Measurements from ENCODE around the gene IL1B.

DNA sequence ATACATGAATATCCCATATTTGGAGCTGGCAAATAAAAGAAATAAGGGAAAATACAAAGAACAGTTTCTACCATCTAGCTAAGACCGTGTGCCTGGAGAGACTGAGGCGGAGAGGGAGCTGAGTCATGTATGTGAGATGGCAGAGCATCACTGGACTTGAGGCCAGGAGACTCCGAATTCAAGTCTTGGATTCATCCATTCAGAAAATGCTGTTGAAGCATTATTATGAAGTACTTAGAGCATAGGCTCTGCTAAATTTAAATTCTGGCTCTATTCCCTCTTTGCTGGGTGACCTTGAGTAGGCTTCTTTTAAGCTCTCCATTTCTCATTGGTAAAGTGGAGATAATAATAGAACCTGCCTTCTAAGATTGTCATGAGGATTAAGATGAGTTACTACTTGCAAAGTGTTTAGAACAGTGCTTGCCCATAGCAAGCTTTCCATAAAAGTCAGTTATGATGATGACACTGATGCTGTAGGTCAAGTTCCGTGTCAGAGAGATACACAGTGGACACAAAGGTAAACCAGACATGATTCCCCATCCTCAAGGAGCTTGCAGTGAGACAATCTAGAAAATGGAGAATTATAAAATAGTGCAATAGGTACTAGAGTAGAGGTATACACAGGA lies 34.6 kb downstream of the NPHP1 start:
- PRO-cap = no peak

DNA sequence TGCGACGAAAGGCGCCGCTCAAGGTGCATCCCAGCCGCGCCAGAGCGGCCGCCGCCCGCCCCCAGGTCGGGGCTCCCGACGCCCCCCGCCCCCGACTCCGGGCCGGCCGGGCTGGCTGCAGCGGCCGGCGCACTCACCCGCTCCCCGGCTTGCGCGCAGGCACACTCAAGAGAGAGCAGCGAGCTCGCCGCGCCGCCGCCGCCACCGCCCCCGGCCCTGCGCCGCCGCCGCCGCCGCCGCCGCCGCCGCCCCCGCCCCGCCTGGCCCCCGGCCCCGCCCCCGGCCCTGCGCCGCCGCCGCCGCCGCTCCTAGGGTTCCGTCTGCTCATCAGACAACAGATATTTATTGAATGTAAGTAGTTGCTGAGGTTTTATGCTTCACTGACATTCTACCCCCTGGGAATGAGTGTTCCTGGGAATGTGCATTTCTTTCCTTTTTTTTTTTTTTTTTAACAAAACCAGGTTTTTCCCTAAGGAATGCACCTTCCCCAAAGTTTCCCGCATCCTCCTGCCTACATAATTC lies 33.9 kb upstream of the RGPD6 start:
- PRO-cap = no peak

DNA sequence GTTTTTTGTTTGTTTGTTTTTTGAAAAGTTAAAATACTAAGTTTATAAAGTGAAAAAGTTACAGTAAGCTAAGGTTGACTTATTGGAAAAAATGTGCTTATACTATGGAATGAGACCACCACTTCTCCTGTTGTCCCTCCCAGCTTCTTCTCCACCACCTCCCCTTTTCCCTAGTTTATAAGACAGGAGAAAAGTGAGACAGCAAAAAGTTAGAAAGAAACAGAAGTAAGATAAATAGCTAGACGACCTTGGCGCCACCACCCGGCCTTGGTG lies 1.3 kb upstream of the BUB1 start:
- PRO-cap = unidirectional peak, minus-strand start at position 153 of the sequence

- PRO-cap = no peak
Observed at GRCh38 chr2:111207478-111208517, 87.1 kb downstream of the BCL2L11 start.

DNA sequence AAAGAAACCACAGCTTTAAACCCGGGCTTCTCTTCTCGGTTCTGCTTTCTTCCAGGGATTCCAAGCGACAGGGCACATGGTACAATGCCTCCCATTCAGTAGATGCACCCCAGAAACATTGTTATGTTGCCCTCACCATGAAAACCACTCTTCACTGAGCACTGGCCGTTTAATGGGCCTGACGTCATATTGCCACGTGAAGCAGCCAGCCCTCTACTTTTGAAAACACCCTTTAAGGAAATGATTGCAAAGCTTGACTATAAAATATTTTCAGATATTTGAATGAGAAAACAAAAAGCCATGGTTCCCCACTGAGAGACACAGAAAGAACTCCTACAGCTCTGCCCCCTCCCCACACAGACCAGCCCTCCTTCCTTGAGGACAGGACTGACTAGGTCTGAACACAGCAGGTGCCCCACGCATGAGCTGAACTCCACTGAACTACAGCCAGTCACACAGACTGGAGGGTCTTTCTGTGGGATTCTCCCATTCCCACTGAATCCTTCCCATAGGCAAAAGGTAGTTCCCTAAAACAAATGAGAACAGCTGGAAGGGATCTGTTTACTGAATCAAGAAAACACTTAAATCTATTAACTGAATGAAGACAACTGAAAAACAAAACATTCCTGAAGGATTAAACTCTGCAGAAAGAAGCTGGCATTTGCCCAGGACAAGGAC lies 349.0 kb downstream of the ANAPC1 start:
- PRO-cap = bidirectional peak, plus-strand start at position 288 of the sequence, minus-strand start at position 146 of the sequence

DNA sequence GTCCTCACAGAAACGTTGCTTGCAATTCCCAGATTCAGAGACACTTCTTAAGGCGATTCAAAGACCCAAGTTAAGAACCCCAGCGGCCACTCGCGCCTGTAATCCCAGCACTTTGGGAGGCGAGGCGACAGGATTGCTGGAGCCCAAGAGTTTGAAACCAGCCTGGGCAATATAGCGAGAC lies 470 bp upstream of the ANAPC1 start:
- PRO-cap = no peak

- PRO-cap = unidirectional peak, minus-strand start at chr2:111898094
Observed at GRCh38 chr2:111897735-111898175, 652 bp upstream of the MERTK start.

GRCh38 chr2:112003639-112004073 lies 51.4 kb upstream of the TMEM87B start:
- PRO-cap = no peak

DNA sequence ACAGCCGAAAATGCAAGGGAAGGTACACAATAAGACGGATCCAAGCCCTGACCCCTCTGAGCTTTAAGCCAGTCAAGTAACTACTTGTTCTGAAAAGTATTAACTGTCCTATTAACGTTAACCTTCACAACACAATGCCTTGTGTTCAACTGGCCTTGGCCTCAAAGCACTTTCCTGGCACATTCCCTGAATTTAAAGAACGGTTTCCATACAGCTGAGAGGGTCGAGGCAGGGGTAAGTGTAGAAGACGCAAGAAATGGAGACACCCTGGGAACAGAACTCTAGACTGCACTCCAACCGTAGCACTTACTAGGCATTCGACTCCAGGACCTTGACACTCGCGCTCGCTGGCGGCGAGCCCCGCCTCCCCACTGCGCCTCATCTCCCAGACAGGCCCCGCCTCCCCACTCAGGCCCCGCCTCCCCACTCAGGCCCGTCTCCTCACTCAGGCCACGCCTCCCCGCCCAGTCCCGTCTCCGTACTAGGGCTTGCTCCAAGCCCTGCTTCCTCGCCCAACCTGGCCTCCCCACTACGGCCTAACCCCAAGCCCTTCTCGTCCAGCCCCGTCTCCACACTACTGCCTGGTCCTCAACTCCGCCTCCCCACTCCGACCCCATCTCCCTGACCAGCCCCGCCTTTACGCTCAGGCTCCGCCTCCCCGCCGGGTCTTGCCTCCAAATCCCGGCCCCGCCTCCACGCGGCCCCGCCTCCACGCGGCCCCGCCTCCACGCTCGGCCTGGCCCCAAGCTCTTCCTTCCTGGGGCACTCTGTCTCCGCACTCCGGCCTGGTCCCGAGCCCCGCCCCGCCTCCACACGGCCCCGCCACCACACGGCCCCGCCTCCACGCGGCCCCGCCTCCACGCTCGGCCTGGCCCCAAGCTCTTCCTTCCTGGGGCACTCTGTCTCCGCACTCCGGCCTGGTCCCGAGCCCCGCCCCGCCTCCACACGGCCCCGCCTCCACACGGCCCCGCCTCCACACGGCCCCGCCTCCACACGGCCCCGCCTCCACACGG lies 869 bp upstream of the TMEM87B start:
- PRO-cap = unidirectional peak, minus-strand start at position 308 of the sequence; unidirectional peak, minus-strand start at position 579 of the sequence

DNA sequence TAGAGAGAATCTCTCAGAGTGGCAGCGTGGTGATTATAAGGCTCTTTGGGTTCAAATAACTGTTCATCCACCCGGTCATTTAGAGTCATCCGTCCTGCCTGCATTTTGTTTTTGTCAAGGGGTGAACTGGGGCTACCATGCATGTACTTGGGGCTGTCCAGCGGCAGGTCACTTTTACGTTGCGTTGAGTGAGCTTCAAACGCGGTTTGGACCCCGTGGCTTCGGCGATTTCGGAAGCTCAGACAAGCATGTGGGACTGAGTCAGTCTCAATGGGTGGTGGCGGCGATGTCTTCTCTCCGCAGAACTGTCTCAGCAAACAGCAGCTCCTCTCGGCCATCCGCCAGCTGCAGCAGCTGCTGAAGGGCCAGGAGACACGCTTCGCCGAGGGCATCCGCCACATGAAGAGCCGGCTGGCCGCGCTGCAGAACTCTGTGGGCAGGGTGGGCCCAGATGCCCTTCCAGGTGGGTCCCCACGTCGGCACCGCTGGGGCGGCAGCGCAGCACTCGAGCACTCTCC lies 21.2 kb downstream of the FBLN7 start:
- PRO-cap = no peak

- PRO-cap = unidirectional peak, minus-strand start at chr2:112182772; unidirectional peak, minus-strand start at chr2:112182905
Observed at GRCh38 chr2:112182354-112183180, 44.4 kb downstream of the FBLN7 start.

- PRO-cap = no peak
Observed at GRCh38 chr2:112317454-112317801, 42.0 kb downstream of the ZC3H6 start.

- PRO-cap = no peak
Observed at GRCh38 chr2:112590577-112591372, 6.4 kb downstream of the CHCHD5 start.

GRCh38 chr2:112659104-112659988 lies 13.6 kb downstream of the SLC20A1 start:
- PRO-cap = no peak

DNA sequence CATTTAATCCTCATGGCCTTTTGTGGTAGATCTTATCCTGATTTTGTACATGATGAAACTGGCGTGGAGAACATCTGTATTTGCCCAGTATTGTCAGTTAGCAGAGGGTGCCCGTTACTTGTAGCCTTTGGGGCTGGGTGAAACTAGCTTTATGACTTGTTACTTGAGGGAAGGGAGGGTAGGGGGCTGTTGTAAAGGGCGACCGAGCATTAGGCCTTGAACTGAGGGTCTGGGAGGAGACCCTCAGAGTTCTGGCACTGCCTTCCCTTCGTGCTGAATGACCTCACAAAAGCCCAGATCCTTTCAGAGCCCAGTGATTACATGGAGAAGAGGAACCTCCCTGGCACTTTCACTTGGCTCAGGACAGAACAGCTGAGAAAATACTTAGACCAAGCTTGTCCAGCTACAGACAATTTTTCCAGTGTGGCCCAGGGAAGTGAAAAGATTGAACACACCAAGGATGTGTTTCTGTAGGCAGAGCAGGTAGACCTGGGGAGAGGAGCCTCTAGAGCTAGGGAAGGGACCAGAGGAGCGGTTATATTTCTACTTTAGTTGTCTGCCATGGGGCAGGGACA lies 19.6 kb downstream of the SLC20A1 start:
- PRO-cap = no peak

DNA sequence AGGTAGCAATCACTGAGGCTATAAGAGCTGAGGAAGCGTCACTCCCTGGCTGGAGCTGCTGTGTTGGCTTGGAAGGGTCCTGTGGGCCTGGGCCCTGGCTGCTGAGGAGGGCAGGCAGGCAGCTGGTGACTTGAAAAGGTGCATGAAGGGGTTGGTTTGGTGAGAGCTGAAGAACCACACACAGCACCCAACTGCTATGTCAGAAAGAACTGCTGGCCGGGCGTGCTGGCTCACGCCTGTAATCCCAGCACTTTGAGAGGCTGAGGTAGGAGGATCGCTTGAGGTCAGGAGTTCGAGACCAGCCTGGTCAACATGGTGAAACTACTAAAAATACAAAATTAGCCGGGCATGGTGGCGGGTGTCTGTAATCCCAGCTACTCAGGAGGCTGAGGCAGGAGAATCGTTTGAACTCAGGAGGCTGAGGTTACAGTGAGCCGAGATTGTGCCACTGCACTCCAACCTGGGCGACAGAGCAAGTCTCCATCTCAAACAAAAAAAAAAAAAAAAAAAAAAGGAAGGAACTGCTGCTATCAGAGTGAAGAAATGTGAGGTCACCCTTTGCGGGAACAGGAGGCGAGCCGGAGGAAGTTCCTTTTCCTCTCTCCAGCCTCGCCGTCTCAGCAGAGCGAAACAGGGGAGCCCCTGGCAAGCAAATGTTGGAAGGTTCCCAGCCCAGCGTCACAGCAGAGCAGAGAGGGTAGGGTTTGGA lies 28.2 kb downstream of the SLC20A1 start:
- PRO-cap = no peak

- PRO-cap = no peak
Observed at GRCh38 chr2:112691190-112691499, 29.7 kb upstream of the NT5DC4 start.

DNA sequence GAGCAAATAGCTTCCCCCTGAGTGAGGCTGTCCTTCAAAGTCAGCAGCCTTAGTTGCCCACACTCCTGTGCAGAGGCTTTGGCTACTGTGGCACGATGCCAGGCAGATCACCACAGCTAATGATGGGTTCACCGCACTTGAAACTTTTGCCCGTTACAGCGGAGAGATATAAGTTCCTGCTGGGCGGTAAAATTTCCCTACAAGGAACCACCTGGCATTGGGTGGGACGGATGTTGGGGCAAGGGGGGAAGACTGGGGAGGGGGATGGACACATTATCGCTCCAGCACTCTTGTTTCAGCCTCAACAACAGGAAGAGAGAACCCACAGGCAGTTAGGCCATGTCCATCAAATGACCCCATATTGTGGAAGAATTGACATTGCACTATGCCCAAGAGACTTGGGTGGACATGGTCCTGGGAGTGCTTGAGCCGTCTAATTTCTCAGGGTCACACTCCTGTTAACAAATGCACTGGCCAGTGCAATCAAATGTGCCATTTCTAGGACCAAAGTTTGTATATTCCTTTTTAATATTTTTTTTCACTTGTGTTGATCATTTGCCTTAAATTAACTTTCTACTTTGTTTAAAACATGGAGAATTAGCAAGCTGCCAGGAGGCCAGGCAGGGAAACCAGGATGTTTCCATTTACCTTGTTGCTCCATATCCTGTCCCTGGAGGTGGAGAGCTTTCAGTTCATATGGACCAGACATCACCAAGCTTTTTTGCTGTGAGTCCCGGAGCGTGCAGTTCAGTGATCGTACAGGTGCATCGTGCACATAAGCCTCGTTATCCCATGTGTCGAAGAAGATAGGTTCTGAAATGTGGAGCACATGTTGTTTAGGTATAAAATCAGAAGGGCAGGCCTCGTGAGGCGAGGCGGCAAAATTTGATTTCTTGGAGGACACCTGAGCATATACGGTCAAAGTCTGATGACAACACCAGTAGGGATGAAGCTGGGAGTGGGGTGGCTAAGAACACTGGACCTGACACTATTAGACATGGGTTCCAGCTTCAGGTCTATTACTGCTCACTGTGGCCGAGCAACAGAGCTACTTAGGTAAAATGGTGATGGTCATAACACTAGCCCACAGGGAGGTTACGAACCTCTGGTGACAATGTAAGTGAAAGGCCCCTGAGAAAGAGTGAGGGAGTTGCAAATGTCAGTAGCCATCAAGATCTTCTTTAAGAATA lies 4.2 kb downstream of the IL1B start:
- PRO-cap = no peak

GRCh38 chr2:112836238-112837196 lies at the start of gene IL1B:
TSS of gene IL1B (minus strand) at chr2:112836779.
- PRO-cap = no peak

GRCh38 chr2:112841157-112842086 lies 4.8 kb upstream of the IL1B start:
- PRO-cap = unidirectional peak, minus-strand start at chr2:112841449

Data from pulmonary lymph node (tissue), 1 donor.